Epidermal melanocyte (primary cell): Measurements from ENCODE around the genes EDA2R and ZMYM3.

DNA sequence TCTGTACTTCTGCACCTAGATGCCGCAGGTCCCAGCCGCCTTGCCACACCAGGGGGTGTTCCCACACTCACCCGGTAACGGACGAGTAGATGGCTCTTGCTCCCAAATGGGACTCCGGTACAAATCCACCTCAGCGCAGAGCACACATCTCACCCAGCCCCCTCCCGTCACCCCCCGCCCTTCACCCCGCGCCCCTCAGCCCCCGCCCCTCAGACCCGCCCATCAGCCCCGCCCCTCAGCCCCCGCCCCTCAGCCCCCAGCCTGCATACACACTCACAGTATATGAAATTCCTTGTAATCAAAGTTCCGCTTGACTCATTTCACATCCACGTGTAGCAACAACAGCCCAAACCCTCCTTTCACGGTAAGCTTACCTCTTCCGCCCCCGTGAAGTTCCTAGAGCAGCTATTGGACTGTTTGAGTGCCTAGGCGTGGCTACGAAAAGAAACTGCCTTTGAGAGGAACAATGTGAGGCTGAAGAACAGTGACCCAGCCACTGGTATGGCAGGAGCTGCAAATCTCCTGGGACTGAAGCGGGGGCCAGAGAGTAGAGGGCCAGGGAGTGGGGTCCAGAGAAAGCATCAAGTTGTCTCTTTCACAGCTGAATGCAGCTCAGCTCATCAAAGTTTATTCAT is at the start of gene EDA2R:
Gene EDA2R, minus strand, starts transcription at position 155 of the 635 bp plus-strand sequence.
- RRBS, result no CpG with 5 or more reads among the region's 23 CpGs

- RRBS, result no CpG with 5 or more reads among the region's 4 CpGs
Measured at GRCh38 chrX:68044363-68045174, 388.7 kb downstream of the OPHN1 start.

DNA sequence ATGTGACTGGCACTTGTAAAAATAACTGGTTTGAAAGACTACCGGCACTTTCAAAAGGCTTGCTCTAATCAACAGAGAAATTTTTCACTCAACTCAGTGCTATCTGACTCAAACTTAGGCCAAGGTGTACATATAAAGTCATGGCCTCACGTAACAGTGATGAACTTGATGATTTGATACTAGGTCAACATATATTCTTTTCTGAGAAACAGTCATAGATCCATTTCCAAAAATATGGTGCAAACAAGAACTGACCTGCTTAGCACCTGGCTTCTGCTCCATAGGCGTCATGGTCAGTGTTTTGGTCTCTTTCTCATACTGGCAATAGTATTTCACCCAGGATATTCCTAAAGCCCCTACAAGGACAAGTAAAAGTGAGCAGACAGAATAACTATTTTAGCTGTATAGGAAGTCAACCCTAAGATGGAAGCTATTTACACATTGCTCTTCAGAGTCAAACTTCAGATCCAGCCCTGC is 226.9 kb downstream of the OPHN1 start:
- RRBS, result no CpG with 5 or more reads among the region's 3 CpGs

DNA sequence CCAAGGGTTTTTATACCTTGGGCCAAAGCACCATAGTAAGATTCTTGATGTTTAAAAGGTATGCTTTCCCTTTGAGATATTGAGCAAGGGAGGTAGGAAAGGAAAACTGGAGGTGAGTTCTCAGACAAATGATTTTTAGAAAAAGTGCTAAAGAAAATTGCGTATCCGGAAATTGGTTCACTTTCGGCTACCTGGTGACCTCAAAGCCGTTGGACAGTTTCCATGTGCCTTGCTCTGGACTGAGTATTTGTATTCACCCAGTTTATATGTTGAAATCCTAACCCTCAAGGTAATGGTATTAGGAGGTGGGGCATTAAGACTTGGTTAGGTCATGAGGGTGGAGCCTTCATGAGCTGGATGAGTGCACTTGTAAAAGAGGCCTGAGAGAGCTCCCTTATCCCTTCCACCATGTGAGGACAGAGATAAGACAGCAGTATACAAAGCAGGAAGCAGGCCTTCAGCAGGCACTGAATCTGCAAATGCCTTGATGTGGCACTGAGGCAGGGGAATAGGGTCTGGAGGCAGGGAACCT is 5.2 kb upstream of the OPHN1 start:
- RRBS, result no CpG with 5 or more reads among the region's 4 CpGs

DNA sequence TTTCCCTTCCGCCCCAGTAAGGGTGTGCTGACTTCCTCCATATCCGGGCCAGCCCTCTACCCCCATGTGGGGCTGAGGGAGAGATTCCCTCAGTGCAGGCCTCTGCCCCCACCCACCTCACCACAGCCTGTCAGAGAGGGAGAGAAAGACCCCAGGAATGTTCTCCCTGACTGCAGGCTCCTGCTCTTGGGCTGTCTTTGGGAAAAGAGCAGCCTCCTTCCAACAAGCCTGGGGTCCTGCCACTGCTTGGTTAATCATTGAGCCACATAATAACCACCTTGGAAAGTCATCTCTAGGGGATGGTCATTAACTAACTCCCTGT is 50.2 kb downstream of the STARD8 start:
- RRBS, result no CpG with 5 or more reads among the region's 2 CpGs

DNA sequence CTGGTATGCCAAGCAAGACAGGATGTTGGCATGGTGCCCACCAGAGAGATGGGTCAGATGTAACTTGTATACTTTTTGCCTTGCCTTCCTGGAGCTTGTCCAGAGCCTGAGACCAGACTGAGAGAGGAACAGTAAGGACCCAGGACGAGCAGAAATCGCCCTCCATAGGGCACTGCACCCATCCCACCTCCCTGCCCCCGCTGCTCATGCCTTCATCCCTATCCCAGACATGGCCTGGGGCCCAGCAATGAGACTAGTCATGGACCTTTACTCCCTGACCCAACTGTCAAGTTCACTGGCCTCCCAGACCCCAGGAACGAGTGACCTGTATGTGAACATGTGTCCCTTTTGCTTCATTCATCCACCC is 66.8 kb downstream of the EFNB1 start:
- RRBS, result no CpG with 5 or more reads among the region's 4 CpGs

DNA sequence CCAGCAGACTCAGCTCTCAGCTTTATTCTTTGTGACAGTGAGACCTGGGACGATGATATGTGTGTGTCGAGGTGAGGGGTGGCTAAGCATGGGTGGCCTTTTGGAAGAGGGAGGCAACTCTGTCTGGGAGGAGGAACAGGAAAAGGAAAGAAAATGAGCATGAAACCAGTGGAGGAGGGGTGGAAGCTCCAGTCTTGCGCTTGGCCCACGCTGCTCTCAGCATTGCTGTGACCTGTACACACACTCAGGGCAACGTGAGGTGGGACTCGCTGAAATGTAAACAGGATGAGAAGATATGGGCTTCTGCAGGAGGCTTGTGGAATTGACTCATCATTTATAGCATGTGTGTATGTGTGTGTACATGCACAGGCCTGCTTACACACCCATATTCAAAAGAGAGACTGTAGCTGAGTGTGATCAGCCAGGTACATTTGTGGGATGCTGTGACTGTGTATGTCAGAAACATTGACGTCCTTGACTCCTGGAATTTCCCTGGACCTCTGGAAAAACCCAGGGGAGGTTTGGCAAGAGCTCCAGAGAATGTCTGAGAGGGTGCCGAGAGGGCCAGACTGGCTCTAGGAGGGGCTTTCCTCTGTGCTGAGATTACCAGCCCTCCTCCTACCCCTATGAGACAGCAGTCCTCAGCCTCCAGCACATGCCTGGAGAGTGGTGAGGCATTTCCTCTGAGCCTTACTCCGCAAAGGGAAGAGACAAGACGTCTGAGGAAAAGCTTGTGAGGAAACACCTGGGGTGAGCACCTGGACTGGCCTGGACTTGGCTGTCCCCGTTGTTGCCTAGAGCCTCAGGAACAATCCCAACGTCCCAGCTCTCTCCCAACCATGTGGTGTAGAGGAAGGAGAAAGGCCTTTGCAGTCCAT is 137.7 kb downstream of the PJA1 start:
- RRBS, result no CpG with 5 or more reads among the region's 12 CpGs

DNA sequence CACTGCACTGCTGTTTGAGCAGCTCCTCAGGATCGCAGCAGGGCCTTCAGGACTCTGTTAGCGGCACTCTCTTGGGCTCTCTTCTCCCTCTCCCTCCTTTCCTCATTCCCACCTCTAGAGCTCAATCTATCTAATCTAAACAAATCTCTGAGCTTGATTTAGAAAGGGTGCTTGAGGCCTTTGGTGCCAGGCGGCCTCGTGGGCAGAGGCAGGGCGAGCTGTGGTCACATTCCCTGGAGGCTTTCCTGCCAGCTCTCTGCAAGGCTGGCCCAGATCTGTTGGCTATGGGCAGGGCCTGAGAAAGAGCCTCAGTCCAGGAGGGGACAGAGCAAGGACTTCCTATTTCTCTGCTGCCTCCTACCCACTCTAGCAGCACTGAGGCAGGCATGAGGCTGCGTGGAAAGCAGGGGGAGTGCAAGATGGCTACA is 38.6 kb downstream of the PJA1 start:
- RRBS, result no CpG with 5 or more reads among the region's 6 CpGs

DNA sequence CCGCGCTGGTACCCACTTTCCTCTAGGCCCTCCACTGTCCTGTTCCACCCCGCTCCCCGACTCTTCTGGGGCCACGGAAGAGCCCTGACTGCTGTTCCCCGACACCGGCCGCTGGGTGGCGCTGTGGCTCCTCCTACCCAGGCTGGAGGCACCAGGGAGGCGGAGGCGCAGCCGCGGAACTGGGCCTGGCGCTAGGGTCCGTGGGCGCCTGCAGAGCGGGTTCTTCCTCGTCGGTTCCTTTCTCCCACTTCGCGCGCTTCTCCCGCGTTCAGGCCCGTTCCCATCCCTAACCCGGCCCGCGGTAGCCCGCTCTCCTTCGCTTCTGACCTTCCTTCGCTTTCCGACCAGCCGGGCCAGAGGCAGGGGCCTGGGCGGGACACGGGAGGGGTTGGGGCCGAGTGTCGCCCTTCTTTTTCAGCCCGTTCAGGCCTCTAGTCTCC is 34.2 kb downstream of the NALF2 start:
- RRBS, result 7% methylated on average over 8 of the region's 38 CpGs

- RRBS, result no CpG with 5 or more reads among the region's 19 CpGs
Measured at GRCh38 chrX:69555871-69557024, 52.1 kb downstream of the NALF2 start.

DNA sequence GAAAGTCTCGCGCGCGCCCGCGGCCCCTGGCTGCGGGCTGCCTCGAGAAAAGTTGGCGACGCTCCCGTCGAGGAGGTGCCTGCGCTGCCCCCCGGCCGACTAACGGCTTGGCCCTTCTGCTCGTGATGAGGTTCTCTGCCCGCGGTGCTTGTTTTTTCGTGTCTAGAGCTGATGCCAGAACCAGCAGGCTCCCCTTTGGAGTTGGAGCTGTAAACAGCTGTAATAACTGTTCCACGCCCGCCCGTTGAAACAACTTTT is 936 bp downstream of the EDA start:
- RRBS, result no CpG with 5 or more reads among the region's 23 CpGs

GRCh38 chrX:70434979-70435611 is 9.5 kb upstream of the DLG3 start:
- RRBS, result 2% methylated on average over 5 of the region's 15 CpGs

DNA sequence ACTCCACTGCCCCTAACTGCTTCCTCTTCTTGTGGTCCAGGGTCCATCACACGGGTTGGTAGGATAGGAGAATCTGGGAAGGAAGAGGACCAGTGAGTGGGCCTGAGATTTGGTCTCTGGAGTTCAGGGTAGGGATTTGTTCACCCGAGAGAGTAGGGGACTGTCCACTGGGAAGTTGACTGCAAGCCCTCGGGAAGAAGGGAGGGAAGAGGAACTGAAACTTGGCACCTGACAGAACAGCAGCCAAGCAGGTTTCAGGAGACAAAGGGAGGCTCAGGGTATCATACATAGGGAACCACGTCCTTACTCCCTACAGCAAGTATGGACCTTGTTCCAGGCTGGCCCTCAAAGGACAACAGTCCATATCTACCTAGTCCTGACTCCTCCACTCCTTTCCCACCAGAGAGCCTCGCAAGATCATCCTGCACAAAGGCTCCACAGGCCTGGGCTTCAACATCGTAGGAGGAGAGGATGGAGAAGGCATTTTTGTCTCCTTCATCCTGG is 8.7 kb downstream of the DLG3 start:
- RRBS, result no CpG with 5 or more reads among the region's 6 CpGs

DNA sequence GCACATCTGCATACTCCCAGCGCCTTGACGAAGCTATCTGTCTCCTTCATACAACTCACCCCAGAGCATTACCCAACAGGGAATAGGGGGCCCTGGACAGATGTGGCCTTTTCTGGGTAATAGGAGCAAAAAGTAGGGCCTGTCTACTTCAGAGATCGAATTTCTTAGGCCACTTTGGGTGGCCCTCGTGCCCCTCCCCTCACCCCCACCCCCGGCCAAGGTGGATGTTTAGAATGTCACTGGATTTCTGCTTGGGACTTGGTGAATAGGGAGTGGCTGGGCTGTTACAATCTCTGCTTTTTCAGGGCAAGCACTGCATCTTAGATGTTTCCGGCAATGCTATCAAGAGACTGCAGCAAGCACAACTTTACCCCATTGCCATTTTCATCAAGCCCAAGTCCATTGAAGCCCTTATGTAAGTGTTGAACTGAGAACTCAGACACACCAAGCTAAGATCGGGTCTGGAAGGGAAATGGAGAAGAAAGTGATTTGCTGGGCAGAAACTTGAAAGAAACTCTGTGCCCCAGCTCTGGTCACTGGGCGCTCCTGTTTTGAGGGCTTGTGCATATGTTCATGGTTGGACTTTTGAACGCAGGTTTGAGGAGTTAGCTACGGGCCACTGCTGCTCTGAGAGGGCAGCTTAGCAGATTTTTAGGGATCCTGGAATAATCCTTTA is 55.7 kb downstream of the DLG3 start:
- RRBS, result no CpG with 5 or more reads among the region's 10 CpGs

- RRBS, result no CpG with 5 or more reads among the region's 13 CpGs
Measured at GRCh38 chrX:71103953-71104590, 2.5 kb downstream of the CXorf65 start.

- RRBS, result no CpG with 5 or more reads among the region's 28 CpGs
Measured at GRCh38 chrX:71118838-71119641, 644 bp downstream of the MED12 start.

DNA sequence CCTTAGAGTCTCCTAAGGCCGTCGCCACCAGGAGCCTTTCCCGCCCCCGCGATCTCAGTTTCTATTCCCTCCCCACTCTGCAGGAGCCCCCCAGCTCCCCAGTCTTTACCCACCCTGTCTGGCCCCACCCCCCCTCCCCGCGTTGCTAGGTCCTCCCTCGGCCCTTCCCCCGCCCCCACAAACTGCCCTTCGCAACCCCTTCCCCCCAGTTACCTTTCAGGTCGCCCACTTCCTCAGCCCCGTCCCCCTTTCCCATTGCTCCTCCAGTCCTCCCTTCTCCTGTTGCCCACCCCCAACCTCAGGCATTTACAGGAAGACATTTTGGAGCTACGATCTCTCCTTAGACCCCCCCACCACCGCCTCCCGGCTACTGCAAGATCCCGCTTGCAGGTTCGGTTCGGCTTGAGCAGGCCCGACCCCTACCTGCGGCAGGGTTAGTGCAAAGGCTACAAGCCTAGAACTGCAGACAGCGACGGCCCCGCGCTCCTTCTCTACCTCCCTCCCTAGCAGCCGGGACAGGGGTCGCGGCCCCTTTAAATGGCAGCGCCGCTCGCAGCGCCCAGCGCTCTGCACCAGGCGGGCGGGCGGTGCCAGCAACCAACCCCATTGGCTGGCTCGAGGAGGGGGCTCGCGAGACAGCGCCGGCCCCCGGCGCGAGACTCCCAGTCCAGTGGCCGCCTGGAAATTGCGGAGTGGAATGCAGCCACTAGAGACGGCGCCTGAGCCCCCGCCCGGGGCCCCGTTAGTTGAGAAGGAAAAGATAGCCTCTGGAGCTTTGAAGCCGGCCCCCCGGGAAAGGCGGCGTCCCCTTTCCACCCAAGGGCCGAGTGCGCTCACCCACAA is at the start of gene ZMYM3:
Gene ZMYM3, minus strand, starts transcription at position 535 of the 843 bp plus-strand sequence.
- RRBS, result 9% methylated on average over 9 of the region's 56 CpGs

DNA sequence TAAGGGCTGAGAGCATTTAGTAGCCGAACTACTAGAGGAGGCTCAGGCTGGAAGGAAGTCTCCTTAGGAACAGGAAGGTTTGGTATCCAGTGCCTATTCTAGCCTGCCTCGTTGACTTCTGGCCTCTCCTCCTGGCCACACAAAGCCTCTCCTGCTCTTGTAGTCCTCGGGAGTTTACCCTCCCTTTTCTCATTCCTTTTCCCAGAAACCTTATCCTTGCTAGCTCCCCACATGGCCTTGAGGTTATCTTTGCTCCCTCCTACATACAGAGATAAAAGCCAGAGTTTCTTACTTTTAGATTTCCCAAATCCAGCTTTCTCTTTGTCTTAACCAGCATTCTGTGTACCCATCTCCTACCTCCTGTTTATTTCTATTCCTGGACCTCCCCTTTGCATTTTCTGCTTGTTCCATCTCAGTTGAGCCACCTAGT is 1.6 kb upstream of the ZMYM3 start:
- RRBS, result no CpG with 5 or more reads among the region's 3 CpGs

DNA sequence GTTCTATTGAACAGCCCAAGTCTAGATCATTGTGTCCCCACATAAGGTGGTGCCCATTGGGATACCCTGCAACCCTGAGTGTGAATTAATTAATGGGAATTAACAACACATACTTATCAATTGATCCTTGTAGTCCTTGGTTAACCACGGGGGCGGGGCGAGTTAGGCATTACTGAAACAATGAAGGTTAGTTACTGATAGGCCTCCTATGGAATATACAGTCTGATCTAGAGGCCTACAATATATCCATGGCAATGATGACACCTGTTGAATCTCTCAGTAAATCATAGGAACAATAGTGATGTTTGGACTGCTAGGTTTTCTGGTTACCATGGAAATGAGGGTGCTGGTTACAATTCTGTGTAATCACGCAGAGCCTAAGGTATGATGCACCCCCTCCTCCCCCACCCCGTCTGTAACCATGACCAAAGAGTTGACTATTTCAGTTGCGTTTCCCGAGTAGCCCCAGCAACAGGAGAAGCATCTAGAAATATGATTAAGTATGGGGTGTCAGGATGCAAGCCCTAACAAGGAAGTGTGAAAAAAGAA is 801 bp upstream of the NONO start:
- RRBS, result no CpG with 5 or more reads among the region's 7 CpGs

GRCh38 chrX:71515017-71515389 is 17.9 kb upstream of the OGT start:
- RRBS, result no CpG with 5 or more reads among the region's 2 CpGs